Thyroid gland (tissue), 7 donors: ENCODE data around the genes PPFIBP1, OVCH1 and TMTC1.

DNA sequence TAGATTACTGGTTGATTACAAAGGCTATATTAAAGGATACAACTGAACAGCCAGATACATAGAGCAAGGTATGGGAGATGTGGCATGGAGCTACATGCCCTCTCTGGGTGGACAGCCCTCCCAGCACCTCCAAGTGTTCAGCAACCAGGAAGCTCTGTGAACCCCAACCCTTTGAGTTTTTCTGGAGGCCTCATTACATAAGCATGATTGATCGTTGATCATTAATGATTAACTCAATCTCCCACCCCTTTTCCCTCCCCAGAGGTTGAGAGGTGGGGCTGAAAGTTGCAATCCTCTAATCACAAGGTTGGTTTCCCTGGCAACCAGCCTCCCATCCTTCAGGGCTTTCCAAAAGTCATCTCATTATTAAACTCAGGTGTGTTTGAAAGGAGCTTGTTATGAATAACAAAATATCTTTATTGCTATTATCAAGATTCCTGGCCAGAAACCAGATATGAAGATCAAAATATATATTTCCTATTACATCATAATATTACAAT lies 73.4 kb downstream of the SSPN start:
- PRO-cap, 2 experiments, result no peak in any of the 2 experiments
- RAMPAGE, long total RNA, 5 experiments, result no peak in any of the 5 experiments

- PRO-cap, 2 experiments, result peak in 1 of 2 experiments; most common plus-strand start chr12:26275010 (in 1); most common minus-strand start chr12:26274823 (in 1)
- RAMPAGE, long total RNA, 5 experiments, result no peak in any of the 5 experiments
Measured at GRCh38 chr12:26274235-26275202, 79.1 kb downstream of the SSPN start.

DNA sequence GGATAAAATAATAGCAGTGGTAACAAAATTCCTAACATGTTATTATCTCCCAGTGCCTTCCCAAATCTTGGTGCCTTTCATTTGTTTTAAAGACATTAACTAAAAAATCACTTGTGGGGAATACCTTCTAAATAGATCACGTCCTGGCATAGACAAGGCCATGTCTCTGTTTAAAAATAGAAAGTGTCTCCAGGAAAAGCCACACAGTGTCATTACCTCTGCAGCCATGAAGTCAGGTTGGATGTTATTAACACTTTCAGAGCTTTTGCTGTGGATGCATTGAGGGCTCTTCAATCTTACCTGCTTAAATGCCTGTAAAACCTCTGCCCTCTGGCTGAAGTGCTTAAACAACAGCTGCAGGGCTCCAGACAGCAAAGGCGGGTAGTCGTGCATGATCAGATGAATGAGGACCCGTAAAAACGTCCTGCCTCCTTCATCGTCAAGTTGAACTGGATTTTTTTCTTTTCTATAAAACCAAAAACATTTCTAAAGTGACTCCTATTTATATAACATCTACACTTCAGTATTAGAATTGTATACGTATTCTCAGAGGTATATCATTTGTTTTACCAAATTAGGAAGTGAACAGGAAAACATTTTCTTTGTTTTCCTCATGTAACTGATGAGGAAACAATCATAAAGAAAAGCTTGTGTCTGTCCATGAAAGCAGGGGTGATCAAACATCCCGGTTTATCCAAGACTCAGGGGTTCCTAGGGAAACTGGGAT lies 210.9 kb downstream of the ITPR2 start:
- PRO-cap, 2 experiments, result no peak in any of the 2 experiments
- RAMPAGE, long total RNA, 5 experiments, result no peak in any of the 5 experiments

DNA sequence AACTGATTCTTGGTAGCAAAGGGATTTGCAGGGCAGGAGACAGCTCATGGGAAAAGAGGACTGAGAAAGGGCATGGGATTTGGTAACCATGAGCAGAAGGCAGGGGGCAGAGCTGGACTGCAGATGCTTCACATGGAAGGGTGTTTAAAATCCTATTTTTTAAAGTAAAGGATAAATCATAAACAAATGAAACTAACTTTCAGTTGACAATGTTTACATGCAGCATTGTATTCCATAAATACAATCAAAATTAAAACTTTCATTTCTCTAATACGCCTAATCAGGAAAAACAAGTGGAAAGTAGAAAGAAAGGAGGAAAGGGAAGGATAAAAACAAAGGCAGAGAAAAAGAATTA lies 203.0 kb downstream of the ITPR2 start:
- PRO-cap, 2 experiments, result no peak in any of the 2 experiments
- RAMPAGE, long total RNA, 5 experiments, result no peak in any of the 5 experiments

DNA sequence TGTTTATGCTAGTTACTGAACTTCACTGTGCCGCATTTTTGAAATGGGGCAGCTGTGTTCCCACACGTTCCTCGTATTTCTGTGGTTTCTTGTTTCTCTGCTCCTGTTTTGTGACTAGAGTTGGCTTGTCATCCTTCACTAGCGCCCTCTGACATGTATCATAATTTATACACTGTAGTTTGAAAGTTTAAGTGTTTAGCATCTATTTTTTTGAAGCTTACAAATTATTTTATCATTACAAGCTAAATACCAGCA lies 34.8 kb downstream of the ITPR2 start:
- PRO-cap, 2 experiments, result no peak in any of the 2 experiments
- RAMPAGE, long total RNA, 5 experiments, result no peak in any of the 5 experiments

DNA sequence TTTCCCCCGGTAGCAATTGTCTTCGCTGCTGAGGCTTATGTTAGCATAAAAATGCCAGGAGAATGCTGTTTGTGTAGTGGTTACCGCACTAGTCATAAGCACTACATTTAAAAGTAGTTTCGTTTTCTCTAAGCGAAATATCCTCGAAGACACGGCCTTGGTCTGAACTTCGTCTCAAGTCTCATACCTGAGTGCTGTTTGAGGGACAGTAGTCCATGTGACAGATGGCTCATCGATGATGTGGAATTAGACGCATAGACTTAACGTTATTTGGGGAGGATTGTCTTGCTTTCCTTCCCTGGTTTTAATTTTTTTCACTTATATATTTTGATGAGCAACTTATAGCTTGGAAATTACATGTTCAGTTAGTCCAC lies 530 bp upstream of the TM7SF3 start:
- PRO-cap, 2 experiments, result peak in 1 of 2 experiments; most common plus-strand start position 245 of the sequence (in 1); most common minus-strand start position 176 of the sequence (in 1)
- RAMPAGE, long total RNA, 5 experiments, result no peak in any of the 5 experiments

- PRO-cap, 2 experiments, result peak in 2 of 2 experiments; most common plus-strand start chr12:27198303 (in 2); most common minus-strand start chr12:27198177 (in 1)
- RAMPAGE, long total RNA, 5 experiments, result no peak in any of the 5 experiments
Measured at GRCh38 chr12:27197835-27198502, 46.1 kb upstream of the STK38L start.

DNA sequence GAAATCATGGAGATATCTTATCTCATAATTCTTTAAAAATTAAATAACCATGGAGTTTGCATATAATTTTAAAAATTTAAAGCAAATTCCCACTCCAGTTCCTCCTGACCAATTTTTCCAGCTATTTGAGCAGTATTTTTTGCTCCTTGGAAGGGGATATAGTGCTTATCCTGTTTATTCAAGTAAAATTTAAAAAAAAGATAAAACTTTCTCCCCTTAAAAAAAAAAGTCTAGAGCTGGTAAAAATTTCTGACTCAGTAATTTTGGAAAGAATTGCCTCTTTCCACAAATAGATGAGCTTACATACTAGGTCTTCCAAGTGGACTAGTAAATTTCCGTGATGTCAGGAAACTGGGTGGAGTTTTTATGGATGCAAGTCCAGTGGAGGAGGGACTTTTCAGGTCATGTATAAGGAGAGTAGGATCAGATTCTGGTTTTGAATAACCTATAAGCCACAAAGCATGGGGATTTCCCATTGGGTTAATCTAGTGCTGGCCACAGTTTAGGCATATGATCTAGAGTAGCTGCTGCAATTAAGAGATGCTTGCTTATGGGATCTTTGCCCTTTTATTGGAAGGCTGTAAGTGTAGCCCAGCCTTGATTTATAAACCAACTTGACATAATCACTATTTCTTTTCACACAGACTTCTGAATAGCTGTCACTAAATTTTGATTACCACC lies 33.7 kb downstream of the STK38L start:
- PRO-cap, 2 experiments, result peak in 1 of 2 experiments; most common plus-strand start position 405 of the sequence (in 1); most common minus-strand start position 262 of the sequence (in 1)
- RAMPAGE, long total RNA, 5 experiments, result no peak in any of the 5 experiments

DNA sequence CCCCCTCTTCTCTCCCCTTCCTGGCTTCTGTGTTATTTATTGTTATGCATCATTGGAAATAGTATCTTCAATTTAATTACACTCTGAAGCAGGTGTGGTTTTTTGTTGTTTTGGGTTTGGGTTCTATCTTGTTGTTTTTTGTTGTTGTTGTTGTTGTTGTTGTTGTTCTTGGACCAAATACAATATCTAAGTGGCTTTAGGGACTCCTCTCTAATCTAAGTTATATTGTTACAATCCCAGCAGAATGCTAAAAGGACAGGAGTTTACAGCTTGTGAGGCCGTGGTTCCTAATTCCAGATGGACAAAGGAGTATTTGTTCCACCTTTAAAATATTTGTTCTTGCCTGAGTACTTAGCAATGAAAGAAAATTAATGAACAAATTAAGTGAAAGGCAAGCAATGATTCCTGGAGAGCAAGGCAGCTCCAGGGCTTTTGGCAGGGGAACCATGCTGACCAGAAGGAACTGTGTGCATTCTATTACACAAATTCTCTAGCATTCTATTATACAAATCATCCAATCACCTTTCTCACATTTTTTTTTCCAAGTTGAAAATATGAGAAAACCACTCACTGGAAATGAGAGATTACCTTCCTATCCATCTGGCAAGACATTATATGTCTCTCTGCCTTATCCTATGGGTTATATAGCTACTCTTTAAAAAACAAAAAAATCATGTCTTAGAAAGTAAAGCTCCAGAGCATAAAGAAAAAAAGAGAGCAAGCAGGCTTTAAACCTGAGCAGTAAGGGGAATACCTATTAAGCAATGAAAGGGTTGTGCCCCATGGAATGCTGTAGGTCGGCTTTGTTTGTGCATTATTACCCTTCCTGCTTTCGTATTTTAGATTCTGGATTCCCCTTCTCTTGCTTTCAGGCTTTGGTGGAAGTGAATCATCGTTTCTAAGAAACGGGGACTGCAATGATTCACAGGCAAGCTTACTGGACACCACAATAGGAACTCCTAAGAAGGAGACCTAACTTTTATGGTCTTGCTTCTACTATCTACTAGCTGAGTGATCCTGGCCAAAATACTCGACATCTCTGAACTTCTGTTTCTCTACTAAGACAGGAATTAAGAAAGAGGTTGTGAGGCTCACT lies 1.7 kb upstream of the BMAL2 start:
- PRO-cap, 2 experiments, result no peak in any of the 2 experiments
- RAMPAGE, long total RNA, 5 experiments, result no peak in any of the 5 experiments

- PRO-cap, 2 experiments, result peak in 2 of 2 experiments; most common plus-strand start chr12:27524206 (in 2); most common minus-strand start chr12:27523992 (in 2)
- RAMPAGE, long total RNA, 5 experiments, result start-site peak on the plus strand in 5 of 5 experiments, at chr12:27524138-27524275 at its widest, 315 to 1,289 reads per replicate; start-site peak on the minus strand in 1 of 5 experiments, at chr12:27523934-27524002 at its widest, 35 reads per replicate
Measured at GRCh38 chr12:27523903-27524782, at the start of gene PPFIBP1. PPFIBP1 (plus strand) TSS chr12:27524206.

- PRO-cap, 2 experiments, result no peak in any of the 2 experiments
- RAMPAGE, long total RNA, 5 experiments, result no peak in any of the 5 experiments
Measured at GRCh38 chr12:27608780-27609269, 84.8 kb downstream of the PPFIBP1 start.

GRCh38 chr12:27709825-27710619 lies 610 bp upstream of the MRPS35 start:
- PRO-cap, 2 experiments, result no peak in any of the 2 experiments
- RAMPAGE, long total RNA, 5 experiments, result no peak in any of the 5 experiments

DNA sequence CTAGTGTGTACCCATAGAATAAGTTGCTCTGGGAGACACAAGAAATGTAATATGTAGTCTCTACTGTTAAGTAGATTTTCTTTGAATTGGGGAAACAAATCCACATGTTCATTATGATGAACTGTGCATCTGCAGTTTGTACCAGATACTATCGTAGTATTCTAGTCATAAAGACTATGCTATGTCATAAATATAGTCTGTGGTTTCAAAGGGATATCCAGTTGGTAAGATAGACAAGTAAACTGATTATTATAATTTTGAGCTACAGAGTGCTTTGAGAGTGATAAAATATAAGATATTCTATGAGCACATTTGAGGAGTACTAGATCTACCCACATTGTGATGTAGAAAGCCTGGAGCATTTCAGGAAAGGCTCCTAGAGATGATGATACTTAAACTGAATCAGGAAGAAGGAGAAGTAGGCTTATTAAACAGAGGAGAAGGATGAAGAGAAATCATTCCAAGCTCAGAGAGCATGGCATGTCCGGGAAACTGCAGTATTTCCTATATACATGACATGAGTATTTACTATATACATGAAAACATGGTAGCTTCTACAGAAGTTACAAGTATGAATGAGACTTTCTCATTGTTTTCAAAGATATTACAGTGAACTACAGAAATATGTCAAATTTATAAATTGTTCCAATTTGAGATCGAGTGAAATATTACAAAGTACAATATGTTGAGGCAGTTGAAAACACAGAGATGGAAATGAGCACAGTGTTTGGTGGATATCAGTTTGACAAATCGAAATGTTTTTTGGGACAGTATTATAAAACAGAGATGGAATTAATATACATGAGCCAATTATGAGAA lies 272.5 kb downstream of the CCDC91 start:
- PRO-cap, 2 experiments, result no peak in any of the 2 experiments
- RAMPAGE, long total RNA, 5 experiments, result no peak in any of the 5 experiments

DNA sequence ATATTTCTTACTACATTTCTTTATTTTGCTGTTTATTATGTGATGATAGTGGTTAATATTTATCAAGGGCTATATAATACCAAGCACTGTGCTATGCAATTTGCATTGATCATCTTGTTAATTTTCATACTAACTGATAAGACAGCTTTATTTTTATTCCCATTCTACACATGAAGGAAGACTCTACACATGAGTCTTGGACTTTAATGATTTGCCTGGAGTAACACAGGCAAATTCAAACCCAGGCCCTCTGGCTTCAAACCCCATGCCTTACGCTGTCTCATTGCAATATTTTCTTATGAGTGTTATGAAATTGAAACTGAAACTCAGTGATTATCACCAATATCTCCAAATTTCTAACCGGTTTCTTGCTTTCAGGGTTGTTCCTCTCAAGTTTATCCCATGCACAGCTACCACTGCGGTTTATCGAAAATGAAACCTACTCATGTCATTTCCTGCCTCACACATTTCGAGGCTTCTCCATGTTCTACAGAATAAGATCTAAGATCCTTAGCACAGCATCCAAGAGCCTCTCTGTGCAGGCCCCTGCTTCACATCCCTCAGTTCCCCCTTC lies 45.7 kb upstream of the FAR2 start:
- PRO-cap, 2 experiments, result no peak in any of the 2 experiments
- RAMPAGE, long total RNA, 5 experiments, result no peak in any of the 5 experiments

DNA sequence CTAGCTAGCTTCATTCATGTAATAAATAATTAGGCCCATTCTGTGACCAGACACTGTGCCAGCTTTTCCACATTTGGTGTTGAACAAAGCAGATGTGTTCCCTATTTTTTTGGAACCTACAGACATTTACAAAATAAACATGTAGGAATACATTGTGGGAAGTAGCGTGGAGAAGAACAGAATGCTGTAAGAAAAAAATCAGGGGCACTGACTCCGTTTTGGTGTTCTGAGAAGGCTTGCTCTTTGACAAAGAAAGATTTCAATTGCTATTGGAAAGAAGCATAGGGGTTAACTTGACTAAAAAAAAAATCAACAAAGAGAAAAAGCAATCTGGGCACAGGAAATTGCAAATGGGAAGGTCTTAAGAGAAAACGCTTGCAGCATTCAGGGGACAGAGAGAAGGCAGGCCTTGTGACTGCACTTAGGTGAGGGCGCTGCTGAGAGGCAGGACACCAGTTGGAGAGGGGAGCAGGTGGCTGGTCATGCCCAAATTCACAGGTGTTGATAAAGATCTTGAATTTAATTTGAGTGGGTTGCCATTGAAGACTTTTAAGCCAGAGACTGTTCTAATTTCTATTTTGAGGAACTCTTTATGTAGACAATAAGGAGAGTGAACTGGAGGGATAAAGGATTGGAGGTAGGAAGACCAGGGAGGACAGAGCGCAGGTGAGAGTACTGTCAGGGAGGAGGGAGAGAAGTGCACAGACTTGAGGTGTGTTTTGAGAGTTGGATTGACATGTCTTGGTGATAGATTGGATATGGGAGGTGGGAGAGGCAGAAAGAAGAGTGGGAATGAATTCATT lies 4.2 kb downstream of the FAR2 start:
- PRO-cap, 2 experiments, result no peak in any of the 2 experiments
- RAMPAGE, long total RNA, 5 experiments, result no peak in any of the 5 experiments

- PRO-cap, 2 experiments, result no peak in any of the 2 experiments
- RAMPAGE, long total RNA, 5 experiments, result no peak in any of the 5 experiments
Measured at GRCh38 chr12:29323667-29324346, 57.2 kb downstream of the ERGIC2 start.

DNA sequence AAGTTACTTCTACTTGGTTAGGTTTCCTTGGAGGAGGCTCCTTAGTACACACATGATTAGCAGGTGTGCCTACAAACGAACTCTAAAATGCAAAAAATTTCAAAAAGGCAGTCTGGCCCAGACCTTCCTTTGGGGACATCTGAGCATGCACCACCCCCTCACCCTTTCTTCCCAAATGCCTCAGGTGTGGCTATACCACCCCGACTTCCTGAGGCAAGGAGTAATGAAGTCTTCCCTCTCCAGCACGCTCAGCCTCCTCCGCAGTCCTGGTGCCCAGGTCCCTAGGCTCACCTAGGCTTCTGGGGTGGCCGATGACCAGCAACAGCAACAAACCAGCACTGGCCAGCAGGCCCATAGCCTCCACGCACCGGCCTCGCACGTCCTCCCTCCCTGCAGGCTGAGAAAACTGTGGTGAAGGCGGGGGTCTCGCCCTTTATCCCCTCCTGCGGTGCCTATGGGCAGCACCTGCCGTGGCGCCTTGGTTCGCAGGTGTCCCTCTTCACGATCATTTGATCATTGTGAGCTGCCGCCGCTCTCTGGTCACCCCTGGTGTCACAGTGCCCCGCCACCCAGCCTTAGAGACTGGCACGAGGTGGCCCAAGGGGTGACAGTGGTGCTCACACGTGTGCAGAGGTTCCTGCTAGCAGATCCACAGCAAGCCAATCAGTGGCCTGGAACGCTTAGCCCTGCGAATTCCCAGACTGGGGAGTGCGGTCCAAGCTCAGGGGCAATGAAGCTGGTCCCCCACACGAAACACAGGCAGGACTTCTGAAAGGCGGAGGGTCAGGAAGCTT lies at the start of gene OVCH1:
OVCH1 (minus strand) TSS at position 355 of the 794 bp plus-strand sequence.
- PRO-cap, 2 experiments, result no peak in any of the 2 experiments
- RAMPAGE, long total RNA, 5 experiments, result no peak in any of the 5 experiments

GRCh38 chr12:29783525-29784298 lies at the start of gene TMTC1:
TMTC1 (minus strand) TSS chr12:29783942.
- PRO-cap, 2 experiments, result peak in 2 of 2 experiments; most common plus-strand start chr12:29784027 (in 1); most common minus-strand start chr12:29783910 (in 1)
- RAMPAGE, long total RNA, 5 experiments, result no peak in any of the 5 experiments

- PRO-cap, 2 experiments, result no peak in any of the 2 experiments
- RAMPAGE, long total RNA, 5 experiments, result no peak in any of the 5 experiments
Measured at GRCh38 chr12:30320529-30321066, 375.1 kb downstream of the IPO8 start.

DNA sequence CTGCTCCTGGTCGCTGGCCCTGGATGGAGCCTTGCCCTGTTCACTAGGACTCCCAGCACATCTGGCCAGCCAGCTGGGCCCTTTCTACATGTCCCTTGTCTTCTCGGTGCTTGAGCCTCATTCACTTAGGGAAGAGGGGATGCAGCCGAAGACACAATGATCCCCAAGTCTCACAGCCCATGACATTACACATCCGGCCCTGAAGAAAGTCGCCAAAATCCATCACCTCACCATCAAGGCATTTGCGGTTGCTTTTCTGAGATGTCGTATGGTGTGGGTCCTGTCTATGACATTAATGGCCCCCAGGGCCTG lies 19.0 kb downstream of the TSPAN11 start:
- PRO-cap, 2 experiments, result no peak in any of the 2 experiments
- RAMPAGE, long total RNA, 5 experiments, result no peak in any of the 5 experiments